Right common carotid artery plus branches (tissue), 1 donor: ENCODE results near the gene ARGLU1.

- PRO-cap: no peak
Measured at GRCh38 chr13:99979813-99980449, 1.7 kb upstream of the ZIC2 start.

GRCh38 chr13:99981112-99981680 is 388 bp upstream of the ZIC2 start:
- PRO-cap: no peak

- PRO-cap: no peak
Measured at GRCh38 chr13:100090059-100090591, 1.2 kb downstream of the PCCA start.

- PRO-cap: no peak
Measured at GRCh38 chr13:100393770-100394420, 194.7 kb downstream of the GGACT start.

DNA sequence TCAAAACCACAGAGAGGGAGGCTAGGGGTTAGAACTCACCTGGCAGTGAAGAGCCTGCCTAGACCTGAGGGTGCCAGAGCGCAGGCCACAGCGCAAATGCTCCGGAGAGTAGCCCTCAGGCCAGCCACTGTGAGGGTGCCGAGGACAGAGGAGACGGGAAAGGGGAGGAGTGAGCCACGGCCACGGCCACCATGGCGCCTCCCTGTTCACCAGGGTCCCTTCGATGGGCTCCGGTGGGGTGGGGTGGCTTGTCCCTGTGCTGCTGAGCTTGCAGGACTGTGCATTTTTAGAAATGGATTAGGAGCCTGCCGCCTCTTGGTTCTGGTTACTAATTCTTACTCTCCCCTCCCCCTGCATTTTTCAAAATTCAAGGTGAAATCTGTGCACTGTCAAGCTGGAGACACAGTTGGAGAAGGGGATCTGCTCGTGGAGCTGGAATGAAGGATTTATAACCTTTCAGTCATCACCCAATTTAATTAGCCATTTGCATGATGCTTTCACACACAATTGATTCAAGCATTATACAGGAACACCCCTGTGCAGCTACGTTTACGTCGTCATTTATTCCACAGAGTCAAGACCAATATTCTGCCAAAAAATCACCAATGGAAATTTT is 58.8 kb downstream of the GGACT start:
- PRO-cap: no peak

DNA sequence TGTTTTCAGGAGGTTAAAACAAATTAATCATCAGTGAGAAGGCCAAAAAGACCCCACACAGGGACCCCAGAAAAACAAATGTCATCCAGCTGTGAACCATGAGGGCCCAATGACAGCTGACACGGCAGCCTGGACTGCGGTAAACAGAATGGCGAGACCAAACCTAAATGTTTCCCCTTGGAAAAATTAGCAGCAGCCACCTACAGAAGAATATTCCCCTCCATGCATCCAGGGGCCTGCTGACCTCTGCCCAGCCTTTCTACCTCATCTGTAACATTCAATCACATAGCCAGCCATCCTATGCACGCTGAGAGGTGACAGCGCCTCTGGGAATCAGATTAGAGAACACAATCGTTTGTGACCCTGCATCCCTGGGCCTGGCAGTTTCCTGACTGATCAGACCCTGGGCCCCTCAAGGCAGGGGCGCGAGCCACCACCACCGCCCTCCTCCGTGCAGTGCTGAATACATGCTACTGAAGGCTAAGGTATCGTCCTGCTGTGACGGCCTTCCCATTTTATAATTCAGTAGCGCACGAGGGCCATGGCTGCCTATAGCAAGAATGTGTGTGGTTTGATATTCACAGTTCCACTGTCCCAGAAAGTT is 1.3 kb downstream of the TMTC4 start:
- PRO-cap: no peak

DNA sequence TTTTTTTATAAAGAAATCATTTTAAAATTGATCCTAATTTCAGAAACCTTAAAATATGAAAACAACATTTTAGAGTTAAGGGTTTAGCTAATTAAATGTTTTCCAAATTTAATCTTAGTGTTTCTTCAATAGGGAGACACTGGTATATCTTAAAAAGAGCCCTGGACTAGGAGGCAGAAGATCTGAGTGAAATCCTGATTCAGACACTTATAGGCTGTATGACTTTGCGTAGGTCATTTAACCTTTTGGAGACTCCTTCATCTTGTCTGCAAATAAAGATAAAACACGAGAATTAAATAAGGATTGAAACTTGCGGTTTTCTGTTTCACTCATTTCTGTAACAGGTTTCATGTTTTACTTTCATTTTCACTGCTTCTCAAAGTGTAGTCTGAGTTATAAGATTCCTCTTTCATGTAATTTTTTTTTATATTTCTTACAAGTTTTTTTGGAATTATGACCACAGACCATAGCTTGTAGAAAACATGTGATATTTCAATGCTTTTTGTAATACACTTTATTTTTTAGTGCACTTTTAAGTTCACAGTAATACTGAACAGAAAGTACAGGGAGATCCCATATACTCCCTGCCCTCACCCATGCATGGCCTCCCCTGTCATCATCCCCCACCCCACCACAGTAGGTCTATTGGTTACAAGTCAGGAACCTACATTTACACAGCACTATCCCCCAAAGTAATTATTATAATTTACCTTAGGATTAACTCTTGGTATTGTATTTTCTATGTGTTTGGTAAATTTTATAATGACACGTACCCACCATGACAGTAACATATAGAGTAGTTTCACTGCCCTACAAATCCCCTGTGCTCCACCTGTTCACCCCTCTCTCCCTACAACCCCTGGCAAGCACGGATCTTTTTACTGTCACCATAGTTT is 174.6 kb downstream of the ITGBL1 start:
- PRO-cap: no peak

DNA sequence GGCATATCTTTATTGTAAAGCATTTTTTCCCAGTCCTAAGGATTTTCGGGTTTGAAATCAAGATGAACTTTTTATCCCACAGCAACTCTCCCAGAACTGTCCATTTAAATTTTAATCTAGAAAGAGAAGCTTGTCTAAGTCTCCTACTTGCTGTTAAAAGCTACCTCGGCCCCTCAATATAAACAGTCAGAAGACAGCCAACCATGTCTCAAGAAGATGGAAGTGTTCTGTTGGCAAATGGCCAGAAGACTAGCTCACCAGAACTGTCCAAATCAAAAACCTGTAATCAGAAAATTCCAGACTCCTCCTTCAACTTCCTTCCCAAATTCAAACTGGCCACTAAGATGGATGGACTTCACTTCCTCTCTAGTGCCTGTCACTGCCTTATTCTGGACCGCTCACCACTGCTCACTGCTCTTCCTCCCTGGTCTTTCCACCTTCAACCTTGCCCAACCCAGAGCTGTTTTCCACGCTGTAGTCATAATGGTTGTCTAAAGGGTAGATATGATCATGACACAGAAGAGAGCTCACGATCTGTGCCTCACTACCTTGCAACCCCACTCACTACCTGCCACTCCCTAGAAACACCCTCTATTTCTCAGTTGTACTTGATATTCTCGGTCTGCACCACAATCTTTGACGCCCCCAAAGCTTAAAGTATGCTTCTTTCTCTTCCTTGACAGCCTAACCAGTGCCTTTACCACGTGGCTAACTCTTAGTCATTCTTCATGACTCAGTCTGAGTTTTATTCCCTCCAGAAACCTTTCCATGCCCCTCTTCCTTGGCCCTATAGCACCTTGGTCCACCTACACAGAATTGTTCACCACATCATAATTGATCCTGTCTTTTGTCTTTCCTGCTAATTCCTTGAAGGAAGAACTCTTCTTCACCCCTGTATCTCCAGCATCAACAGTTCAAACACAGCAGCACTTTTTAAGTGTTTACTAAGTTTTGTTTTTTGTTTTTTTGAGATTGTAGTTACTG is 204.1 kb upstream of the TPP2 start:
- PRO-cap: no peak

GRCh38 chr13:102655111-102655993 is 39.5 kb downstream of the METTL21C start:
- PRO-cap: no peak

GRCh38 chr13:102788623-102789090 is 10.1 kb downstream of the POGLUT2 start:
- PRO-cap: no peak

DNA sequence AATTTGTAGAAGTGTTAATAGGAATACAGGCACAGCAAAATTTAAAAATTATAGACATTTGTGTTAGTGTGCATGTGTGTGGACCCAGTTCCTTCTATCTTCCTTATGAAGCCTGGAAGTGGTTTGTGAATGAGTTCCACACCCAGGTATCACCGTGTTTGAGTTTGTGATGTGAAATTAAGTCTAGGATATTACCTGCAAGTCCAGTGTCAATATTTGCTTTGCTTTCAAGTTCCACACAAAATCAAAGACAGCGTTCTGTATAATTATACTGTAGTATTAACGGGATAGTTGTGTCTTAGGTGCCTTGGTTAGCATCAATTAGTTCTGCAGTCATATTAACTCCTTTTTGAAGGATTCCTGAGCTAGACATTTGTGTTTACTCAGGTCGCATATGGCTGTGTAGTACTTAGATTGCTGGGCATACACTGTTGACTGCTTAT is 54.3 kb downstream of the ERCC5 start:
- PRO-cap: no peak

DNA sequence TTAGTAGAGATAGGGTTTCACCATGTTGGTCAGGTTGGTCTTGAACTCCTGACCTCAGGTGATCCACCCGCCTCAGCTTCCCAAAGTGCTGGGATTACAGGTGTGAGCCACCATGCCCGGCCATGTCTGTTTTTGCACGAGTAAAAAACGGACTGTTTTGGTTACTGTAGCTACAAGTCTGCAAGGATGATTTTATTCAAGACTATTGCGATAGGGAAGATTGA is 103.9 kb upstream of the SLC10A2 start:
- PRO-cap: no peak

GRCh38 chr13:104391979-104392294 is 1073.9 kb upstream of the DAOA start:
- PRO-cap: no peak

DNA sequence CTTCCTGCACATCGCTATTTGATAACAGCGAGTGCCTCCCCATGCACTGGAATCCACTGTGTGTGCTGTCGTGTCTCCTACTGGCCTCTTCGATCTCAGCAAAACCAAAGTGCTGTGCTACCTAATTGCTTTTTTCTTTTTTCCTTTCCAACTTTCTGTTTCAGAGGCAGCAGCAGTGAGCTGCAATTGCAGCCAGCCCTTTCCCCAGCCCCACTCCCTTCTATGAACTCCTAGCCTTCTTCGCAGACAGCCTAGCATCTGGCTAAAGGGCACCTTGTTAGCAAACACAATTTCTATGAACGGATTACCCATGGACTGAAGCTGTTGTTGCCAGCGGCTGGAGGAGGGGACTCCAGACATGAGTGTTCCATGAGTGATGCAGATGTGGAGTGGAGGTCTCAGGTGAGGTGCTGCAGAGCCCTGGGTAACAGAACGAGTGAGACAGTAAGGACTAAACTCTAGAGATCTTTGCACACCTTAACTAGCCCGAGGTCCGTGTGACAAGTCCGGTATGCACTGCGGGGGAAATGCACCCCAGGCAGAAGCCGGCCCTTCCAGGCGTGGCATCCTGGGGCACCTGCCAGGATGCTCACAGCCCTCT is 43.3 kb downstream of the EFNB2 start:
- PRO-cap: no peak

GRCh38 chr13:106566967-106568194 is at the start of gene ARGLU1:
TSS of gene ARGLU1 (minus strand) at chr13:106568137.
- PRO-cap: bidirectional peak, plus-strand start at chr13:106567205, minus-strand start at chr13:106567210; bidirectional peak, plus-strand start at chr13:106567261, minus-strand start at chr13:106567236; bidirectional peak, plus-strand start at chr13:106567698, minus-strand start at chr13:106567643; bidirectional peak, plus-strand start at chr13:106568261, minus-strand start at chr13:106568164

GRCh38 chr13:106587779-106588266 is 19.9 kb upstream of the ARGLU1 start:
- PRO-cap: no peak

GRCh38 chr13:106690709-106691222 is 122.8 kb upstream of the ARGLU1 start:
- PRO-cap: no peak

DNA sequence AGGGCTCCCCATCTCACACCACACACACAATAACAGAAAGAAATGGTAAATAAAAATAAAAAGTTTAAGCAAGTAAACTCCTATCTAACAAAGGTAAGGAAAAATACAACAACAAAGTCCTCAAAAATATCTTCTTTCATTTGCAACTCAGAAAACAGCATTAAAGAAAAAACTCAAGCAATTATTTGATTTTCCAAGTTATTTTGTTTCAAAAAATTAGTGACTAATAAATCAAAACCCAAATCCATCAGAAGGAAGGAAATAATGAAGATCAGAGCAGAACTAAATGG is 213.6 kb downstream of the NALF1 start:
- PRO-cap: no peak

DNA sequence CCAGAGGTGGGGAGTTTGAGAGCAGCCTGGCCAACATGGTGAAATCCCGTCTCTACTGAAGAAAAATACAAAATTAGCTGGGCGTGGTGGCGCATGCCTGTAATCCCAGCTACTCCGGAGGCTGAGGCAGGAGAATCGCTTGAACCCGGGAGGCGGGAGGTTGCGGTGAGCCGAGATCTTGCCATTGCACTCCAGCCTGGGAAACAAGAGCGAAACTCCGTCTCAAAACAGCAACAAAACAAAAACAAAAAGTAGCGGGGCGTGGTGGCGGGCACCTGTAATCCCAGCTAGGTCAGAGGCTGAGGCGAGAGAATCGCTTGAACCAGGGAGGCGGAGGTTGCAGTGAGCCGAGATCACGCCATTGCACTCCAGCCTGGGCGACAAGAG is 902 bp upstream of the ABHD13 start:
- PRO-cap: no peak

- PRO-cap: no peak
Measured at GRCh38 chr13:108408654-108409081, 139.2 kb downstream of the TNFSF13B start.